Hair follicle dermal papilla cell (primary cell): Measurements from ENCODE around the genes NDUFC2 and ANKRD42.

DNA sequence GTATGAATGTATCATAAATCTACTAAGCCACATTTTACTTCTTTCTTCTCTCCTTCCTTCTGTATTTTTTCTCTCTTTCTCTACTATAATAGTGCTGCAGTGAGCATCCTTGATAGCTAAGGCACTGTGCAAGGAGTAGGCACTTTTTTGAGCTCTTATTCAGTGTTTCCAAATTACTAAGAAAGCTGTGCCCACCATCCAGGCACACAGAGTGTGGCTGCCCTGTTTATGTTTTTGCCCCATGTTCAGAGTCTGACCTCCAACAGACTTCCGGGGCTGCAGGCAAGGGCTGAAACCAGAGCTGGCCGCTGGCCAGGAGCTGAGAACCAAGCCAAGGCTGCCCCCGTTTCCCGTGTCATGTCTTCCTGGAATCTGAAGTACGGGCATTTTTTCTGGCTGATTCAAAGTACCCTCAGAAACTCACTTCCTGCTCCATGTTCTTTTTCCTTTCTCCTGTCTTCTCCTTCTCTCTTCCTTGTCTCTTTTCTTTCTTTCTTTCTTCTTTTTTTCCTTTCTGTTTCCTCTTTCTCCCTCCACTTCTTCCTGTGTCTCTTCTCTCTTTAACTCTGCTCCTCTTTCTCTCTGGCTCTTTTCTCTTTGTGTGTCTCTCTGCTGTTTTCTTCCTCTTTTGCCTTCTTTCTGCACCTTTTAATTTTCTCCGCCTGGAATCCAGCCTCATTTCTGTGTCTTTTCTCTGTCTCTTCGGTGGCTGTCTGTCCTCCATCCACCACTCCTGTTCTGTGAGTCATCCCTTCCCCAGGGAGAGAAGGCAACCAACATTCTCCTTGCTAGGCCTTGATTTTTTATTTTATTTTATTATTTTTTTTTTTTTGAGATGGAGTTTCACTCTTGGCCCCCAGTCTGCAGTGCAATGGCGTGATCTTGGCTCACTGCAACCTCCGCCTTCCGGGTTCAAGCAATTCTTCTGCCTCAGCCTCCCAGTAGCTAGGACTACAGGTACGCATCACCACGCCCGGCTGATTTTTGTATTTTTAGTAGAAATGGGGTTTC, 17.1 kb upstream of the KCTD14 start:
- CAGE, long polyA plus RNA: no peak

DNA sequence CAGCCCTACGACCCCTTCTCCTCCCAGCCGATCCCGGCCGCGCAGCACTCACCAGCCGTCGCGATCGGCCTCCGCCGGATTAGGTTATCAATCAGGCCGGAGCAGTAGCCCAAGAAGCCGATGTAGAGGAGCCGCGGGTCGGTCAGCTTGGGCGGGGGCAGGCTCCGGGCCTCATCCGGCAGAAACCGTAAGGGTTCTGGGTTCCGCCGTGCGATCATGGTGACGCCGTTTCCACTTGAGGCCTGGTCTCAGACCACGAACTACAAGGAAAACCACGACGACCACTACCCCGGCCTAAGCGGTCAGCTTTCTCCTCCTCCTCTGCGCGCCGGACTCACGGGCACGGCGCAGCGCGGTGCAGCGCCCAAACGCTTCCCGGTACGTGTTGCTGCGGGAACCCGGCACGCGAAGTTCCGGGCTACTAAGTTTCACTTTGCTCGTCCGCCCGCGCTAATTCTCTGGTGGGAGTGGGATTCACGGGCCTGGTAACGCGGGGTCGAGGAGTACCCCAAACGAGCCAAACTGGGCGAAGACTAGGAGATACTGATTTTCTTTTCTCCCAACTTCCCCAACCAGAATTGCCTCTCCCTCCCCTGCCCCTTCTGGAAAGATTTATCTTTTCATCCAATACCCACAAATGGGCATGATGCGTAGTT, at the start of gene NDUFC2:
TSS of gene NDUFC2 (minus strand) at position 336 of the 656 bp plus-strand sequence.
- CAGE, long polyA plus RNA: no peak

- CAGE, long polyA plus RNA: no peak
Observed at GRCh38 chr11:78192381-78192886, 3.7 kb downstream of the USP35 start.

GRCh38 chr11:78202646-78203073, 13.9 kb downstream of the USP35 start:
- CAGE, long polyA plus RNA: no peak

DNA sequence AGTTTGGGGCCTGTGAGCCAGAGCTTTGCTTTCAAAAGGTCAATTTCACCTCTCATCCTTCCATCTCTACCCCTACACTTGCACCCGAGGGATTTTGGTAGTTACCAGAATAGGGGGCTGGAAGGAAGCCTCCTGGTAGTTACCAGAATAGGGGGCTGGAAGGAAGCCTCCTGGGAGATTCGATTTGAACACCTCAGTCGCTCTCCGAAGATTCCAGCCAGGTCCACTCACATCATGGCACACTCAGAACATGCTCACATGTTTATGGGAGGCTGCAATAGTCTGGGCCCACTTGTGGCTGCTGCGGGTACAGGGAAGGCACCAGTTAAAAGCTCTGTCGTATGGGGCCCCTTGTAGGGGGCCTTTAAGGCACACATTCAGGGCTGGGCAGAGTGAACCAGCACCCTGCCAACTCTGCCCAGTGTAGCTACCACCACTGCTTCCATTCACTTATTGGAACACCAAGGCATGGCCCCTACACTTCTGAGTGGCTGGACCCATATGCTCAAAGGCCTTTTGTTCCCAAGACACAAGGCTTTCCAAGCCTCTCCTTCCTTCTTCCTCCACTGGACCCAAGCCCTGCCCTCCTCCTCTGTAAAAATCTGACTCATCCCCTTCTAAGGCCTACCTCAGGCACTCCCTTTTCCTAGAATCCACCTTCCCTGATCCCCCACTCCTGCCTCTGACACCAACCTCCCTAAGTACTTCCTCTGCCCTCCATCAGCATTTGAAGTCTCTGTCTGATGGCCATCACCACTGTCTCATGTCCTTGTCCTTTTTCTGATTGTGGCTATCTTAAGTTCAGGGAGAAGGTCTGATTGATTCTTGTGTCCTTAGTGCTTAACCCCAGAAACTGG, 28.0 kb downstream of the USP35 start:
- CAGE, long polyA plus RNA: no peak

GRCh38 chr11:78217783-78219006, 29.5 kb downstream of the USP35 start:
- CAGE, long polyA plus RNA: no peak

DNA sequence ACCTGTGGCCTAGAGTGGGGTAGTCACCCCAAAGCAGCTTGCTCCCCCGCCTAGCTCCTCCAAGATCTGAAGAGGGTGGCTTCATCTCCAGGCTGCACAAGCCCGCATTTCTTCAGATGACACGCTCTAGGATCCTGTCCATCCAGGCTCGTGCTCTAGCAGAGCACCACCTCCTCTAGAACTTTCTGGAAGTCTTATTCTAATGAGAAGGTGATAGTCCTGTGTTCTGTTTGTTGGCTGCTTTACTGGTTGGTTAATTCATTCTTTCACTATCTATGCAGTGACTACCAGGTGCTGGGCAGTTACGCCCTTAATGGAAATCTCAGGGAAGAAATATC, 32.2 kb downstream of the USP35 start:
- CAGE, long polyA plus RNA: no peak

- CAGE, long polyA plus RNA: no peak
Observed at GRCh38 chr11:78289536-78289995, 100.8 kb downstream of the USP35 start.

- CAGE, long polyA plus RNA: no peak
Observed at GRCh38 chr11:78318142-78319337, 99.1 kb downstream of the GAB2 start.

DNA sequence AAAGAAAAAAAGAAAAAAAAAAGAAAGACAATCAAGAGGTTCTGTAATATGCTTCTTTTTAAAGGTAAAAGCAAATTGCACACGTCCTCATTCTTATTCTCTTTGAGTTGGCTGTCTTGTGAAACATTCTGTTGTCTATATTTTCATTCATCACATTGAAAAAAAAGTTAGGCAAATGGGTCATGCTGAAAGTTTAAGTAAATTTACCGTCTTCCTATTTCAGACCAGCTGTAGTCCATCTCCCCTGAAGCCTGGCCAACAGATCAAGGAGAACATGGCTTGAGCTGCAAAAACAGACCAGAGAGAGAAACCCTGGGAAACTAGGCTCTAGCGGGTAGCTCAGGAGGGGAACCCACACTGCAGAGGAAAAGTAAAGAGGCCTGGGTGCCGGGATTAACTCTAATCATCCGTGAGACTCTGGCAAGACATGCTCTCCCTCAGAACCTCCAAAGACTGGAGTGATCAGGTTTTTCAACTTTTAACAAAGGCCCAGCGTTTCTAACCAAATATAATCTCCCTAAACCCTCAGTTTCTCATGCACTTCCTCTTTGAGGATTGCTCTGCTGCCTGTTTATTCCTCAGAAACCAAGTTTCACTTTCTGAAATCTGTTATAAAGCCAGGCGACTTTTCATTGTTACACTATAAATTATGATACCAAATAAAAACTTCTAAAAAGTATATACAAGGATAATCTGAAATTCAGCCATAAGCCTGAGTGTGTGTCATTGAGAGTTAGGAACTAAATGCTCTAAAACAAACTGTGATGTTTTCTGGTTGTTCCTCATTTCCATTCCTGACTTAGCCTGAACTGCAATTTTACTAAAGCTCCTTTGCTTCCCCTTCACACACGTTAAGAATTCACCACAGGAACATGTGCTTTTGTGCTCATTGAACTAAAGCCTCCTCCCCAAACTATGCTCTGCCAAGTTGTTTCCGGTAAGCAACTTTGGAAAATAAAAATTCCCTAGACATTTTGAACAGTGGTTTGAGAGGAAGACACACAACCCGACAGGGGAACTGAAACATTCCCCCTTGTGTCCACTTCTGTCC, 67.4 kb downstream of the GAB2 start:
- CAGE, long polyA plus RNA: no peak

GRCh38 chr11:78408553-78409266, 8.9 kb downstream of the GAB2 start:
- CAGE, long polyA plus RNA: no peak

- CAGE, long polyA plus RNA: no peak
Observed at GRCh38 chr11:81874562-81874985, 859.1 kb downstream of the FAM181B start.

GRCh38 chr11:83025141-83025764, 46.4 kb downstream of the RAB30 start:
- CAGE, long polyA plus RNA: no peak

DNA sequence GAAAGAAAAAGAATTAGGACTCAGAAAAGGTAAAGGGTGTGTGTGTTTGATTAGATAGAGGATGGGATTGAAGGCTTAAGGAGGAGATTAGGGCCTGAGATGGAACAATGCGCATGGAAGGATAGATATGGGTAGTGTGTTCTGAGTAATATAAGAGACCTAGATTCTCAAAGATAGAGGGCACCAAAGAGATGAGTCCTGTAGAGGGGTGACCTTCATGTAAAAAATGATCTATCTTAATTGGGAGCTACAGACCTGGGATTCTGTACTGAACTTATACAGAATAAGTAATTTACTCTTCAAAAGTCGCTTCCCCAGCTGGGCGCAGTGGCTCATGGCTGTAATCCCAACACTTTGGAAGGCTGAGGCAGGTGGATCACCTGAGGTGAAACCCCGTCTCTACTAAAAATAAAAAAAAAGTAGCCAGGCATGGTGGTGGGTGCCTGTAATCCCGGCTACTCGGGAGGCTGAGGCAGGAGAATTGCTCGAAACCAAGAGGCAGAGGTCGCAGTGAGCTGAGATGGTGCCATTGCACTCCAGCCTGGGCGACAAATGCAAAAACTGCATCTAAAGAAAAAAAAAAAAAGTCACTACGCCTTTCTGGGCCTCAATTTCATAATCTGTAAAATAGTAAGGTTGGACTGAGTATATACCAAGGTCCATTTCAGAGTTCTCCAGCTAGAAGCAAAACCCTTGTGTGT, 17.5 kb upstream of the RAB30 start:
- CAGE, long polyA plus RNA: no peak

DNA sequence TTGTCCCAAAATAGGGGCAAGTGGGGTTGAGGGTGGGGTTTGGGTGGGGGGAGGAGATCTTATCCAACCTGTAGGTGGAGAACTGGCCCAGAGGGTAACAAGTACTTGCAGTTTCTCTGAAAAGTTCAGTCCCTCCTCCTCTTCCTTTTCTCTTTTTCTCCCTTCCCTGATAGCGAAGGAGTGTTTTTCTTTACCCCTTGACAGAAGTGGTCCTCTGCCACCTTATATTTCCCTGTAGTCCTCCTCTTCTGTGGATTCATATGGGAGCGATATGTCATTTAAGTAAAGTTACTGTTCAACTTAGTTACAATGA, 1.3 kb downstream of the PCF11 start:
- CAGE, long polyA plus RNA: no peak

- CAGE, long polyA plus RNA: no peak
Observed at GRCh38 chr11:83168687-83169032, 11.7 kb downstream of the PCF11 start.

DNA sequence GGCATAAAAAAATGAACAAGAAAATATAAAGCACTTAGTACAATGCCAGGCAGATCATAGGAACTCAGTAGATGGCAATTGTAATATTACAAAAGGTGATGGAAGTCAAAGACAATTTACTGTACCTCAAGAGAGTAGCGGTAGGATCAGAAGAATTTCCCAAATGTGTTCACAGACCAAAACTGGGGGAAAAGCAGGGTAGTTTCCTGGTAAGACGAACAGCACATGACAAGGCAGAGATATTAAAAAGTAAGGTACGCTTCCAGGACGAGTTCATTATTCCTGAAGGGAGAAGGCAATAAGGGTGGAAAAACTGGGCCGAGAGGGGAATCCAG, 934 bp upstream of the ANKRD42 start:
- CAGE, long polyA plus RNA: no peak

GRCh38 chr11:83192946-83193942, at the start of gene ANKRD42:
Gene ANKRD42, plus strand, starts transcription at chr11:83193712.
- CAGE, long polyA plus RNA: no peak

DNA sequence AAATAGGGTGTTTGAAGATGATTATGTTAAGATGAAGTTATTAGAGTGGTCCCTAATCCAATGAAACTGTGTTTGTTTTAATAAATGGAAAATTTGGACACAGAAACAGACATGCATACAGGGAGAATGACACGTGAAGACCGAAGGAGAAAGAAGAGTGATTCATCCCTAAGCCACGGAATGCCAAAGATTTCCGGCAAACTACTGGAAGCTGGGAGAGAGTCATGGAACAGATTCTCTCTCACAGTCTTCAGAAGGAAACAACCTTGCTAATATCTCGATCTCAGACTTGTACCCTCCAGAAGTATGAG, 733.4 kb upstream of the CCDC90B start:
- CAGE, long polyA plus RNA: no peak

- CAGE, long polyA plus RNA: no peak
Observed at GRCh38 chr11:85752244-85752748, 58.6 kb downstream of the SYTL2 start.